ENCODE measurements around a stretch of chr11.

- PRO-cap = no peak
Observed at GRCh38 chr11:78465413-78465741, 47.8 kb upstream of the GAB2 start.

DNA sequence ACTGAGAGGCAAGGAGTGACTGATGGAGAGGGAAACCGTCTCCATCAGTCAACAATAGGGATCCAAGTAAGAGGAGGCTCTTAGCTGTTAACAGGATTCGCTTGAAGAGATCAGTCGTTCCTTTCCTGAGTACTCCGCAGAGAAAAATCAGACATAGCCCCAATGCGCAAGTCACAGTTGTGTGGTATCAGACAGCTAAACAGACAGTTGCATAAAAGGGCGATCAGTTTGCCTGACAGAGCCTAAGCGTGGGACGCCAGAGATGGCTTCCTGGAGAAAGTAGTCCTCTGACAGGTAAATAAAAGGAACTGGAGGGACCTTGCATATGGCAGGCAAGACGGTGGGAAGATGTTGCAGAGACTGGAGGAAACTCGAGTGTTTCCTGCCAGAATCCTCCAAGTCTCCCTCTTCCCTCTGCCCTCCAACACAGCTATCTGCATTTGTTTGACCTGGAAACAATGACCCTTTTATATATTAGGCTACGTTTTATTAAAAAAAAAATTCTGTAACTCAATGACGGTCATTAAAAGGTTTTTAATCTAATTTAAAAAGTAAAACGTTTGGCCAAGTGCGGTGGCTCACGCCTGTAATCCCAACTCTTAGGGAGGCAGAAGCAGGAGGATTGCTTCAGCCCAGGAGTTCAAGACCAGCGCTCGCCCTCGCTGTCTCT lies 518 bp upstream of the NARS2 start:
- PRO-cap = bidirectional peak, plus-strand start at position 226 of the sequence, minus-strand start at position 149 of the sequence

- PRO-cap = no peak
Observed at GRCh38 chr11:78661993-78662247, 87.3 kb upstream of the NARS2 start.

DNA sequence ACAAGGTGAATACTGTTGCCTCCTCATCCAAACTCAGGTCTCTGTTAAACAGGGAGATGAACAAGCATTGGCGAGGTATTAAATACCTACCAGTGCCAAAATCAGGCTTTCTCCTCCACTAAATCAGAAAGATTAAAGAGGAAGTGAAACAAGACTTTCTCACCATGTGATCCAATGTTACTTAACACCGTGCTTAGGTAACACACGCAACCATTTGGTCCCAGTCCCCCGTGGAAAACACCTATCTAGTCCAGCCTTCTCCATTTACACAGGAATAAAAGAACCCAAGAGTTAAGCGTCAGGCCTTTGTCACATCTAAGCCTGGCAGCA lies 34.5 kb downstream of the TENM4 start:
- PRO-cap = no peak

DNA sequence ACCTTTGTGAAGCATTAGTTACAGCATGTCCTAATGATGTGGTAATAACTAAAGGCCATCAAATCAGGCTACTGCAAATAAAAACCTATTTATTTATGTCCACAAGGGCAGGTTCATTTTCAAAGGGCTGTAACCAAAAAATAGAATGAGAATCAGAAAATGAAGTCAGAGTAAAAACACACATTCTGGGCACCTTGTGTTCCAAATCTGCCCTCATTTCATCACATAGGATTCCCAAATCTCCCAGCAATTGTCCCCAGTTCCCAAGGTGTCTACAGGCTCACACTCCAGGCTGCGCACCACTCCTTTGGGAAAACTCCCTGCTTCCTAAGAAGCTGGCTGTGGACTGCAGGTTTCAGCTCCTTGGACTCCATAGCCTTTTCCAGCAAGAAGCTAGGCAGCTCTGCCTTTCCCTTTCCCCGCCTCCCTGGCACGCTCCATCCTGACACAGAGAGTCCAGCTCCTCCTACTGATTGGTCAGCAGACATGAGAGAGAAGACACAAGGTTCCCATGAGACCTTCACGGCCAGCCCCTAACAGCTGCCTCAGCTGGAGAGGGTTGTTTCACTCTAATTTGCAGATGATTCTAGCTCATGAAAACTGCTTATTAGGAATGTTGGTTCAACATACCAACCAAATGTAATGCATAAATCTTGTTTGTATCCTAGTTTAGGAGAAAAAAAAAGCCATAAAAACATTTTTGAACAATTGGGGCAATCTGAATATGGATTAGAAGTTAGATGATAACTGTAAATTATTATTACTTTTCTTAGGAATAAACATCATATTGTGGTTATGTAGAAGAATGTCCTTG lies 27.6 kb downstream of the TENM4 start:
- PRO-cap = no peak

GRCh38 chr11:79418876-79419615 lies 21.8 kb downstream of the TENM4 start:
- PRO-cap = no peak

- PRO-cap = unidirectional peak, minus-strand start at chr11:81693416
Observed at GRCh38 chr11:81693290-81693489, 1040.5 kb downstream of the FAM181B start.

DNA sequence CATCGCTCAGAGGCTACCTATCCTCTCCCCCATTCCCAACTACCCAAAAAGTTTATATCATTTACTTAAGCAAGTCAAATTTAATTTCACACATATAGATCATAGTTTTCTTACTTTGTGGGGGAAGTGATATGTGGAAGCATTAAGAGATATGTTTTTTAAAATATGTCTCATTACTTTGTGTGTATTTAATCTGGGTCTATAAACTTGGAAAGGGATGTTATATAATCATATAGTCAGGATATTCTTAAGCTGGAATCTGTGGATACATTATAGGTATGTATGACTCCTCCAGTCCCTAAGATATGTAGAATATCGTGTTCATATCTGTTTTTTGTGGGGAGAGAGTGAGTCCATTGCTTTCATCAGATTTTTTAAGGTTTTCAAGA lies 22.5 kb downstream of the DDIAS start:
- PRO-cap = no peak

- PRO-cap = no peak
Observed at GRCh38 chr11:82994433-82995056, 77.2 kb downstream of the RAB30 start.

DNA sequence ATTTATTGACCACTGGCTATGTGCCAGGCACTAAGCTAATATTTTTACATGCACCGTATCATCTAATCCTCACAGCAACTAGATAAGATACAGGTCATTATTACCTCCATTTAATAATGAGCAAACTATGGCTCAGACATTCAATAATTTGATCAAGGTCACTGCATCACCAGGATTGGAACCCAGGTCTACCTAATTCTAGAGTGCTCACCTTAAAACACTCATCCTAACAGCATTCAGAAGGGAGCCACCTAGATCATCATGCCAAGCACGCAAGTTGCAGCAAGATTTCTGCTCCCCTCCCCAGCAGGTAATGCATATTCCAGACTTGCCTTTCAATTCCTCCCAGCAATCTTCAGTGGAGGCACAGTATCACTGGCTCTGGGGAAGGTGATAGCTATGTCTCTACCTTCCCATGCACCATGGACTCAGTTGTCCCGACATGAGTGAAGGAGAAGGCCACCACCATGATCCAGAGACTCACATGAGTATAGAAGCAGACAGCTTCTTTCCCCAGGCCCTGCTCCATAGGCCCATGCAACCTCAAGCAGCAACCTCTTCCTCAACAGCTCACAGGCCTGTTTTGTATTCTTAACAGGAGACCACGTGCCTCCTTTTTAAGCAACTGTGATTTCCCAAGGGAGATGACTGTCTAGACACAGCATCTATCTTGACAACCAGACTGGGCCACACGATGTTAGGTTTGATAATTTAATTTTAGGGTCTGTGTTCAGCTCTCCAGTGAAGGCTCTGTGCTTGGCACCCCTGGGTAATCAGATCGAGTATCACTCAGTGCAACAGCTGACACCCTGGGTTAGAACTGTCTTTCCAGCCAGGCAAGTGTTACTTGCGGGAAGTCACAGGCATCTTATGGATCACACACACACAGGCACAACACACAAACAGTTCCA lies 36.4 kb downstream of the RAB30 start:
- PRO-cap = no peak

- PRO-cap = bidirectional peak, plus-strand start at chr11:83072079, minus-strand start at chr11:83071897
Observed at GRCh38 chr11:83071956-83072796, 479 bp upstream of the RAB30 start.

GRCh38 chr11:83186158-83186861 lies 7.2 kb upstream of the ANKRD42 start:
- PRO-cap = no peak

- PRO-cap = no peak
Observed at GRCh38 chr11:84250667-84251121, 964.5 kb upstream of the CCDC90B start.

GRCh38 chr11:84437399-84438055 lies 1151.4 kb upstream of the CCDC90B start:
- PRO-cap = no peak

DNA sequence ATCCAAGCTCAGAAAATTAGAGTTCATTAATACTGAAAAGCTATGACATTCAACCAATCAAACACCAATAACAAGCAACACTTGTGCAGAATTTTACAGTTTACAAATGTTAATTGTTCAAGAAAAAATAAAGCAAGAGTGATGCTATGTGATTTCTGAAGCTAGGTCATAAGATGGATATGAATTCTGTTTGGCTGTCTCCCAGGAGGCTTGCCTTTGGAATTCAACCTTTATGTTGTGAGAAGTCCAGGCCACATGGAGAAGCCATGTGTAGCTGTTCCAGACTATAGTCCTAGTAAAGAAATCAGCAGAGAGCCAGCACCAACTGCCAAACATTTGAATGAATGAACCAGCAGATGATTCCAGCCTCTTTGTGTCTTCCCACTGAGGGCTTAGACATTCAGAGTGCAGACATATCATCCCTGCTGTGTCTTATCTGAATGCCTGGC lies 1150.7 kb downstream of the DLG2 start:
- PRO-cap = no peak

DNA sequence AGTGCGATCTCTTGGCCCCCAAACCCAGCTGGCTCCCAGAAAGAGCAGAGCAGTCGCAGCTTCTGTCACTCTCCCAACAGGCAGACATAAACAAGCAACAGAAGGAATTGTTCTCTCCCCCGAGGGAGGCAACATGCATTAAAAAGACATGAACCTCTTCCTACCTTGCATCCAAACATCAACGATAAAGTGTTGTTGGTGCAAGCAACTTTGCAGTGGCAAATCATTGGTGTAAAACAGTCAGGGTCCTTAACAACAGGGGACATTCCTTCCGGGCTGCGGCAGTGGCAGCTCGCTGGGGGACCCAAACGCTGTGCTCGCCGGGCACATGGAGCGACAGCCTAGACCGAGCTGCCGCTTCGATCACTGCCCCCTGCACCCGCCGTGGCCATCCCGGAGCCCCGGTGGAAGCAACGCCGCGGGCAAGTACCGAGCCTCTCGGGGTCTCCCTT lies 907.0 kb downstream of the DLG2 start:
- PRO-cap = no peak

GRCh38 chr11:85474307-85474597 lies 152.9 kb downstream of the DLG2 start:
- PRO-cap = no peak

DNA sequence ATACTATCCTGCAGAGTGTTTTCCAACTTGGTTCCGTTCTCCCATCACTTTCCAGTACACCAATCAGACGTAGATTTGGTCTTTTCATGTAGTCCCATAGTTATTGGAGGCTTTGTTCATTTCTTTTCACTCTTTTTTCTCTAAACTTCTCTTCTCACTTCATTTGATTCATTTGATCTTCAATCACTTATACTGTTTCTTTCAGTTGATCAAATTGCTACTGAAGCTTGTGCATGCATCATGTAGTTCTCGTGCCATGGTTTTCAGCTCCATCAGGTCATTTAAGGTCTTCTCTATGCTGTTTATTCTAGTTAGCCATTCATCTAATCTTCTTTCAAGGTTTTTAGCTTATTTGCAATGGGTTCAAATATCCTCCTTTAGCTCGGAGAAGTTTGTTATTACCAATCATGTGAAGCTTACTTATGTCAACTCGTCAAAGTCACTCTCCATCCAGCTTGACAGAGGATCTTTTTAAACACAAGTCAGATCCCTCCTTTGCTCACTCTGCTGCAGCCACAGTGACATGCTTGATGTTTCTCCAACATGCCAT lies 119.3 kb downstream of the DLG2 start:
- PRO-cap = no peak

DNA sequence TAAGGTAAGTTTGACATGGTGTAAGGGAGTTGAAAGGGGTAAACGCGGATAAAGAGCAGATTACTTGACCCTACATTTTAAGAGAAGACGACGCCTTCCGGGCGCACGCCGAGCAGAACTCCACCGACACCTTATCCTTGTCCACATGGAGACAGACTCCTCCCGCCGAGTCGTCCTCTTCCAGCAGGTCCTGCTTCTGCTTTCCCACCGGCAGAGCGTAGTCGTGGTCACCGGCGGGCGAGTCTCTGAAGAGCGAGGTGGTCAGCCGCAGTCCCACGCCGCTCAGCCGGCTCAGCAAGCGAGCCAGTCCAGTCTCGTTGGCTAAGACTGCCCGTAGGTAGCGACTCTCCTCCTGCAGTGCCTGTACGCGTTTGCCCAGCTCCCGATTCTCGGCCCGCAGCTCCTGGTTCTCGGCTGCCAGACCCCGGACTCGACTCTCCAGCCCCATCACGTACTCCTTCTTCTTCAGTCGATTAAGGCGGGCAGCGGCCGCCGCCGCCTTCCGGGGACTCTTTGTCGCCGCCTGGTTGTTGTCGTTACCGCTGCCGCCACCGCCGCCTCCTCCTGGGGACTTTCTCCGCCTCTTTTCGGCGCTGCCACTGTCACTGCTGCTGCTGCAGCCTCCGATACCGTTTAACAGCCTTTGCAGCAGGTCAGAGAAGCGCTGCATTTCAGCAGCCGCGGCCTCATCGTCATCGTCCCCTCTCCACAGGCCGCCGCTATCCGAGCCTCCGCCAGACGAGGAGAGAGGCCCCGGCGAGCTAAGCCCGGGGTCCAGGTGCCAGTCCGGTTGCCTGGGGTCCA lies 986 bp downstream of the CREBZF start:
- PRO-cap = bidirectional peak, plus-strand start at position 643 of the sequence, minus-strand start at position 438 of the sequence

GRCh38 chr11:85684980-85685472 lies 969 bp downstream of the CCDC89 start:
- PRO-cap = no peak